ENCODE results near the gene NR3C2.

GRCh38 chr4:147618157-147618793 lies 1.1 kb downstream of the TMEM184C start:
- PRO-cap = no peak

DNA sequence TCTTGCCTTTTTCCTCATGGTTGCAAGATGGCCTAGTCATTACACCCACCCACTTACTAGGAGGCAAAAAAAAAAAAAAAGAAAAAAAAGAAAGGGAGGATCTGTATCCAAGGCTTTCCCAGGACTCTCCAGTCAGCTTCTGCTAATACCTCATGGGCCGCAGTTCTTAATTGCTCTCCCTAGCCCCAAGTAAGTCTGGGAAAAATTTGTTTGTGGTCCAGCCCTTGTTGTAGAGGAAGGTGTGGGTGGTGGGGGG lies 24.1 kb downstream of the ARHGAP10 start:
- PRO-cap = no peak

GRCh38 chr4:147756322-147757092 lies 24.6 kb downstream of the ARHGAP10 start:
- PRO-cap = no peak

- PRO-cap = no peak
Observed at GRCh38 chr4:147772438-147773186, 40.7 kb downstream of the ARHGAP10 start.

- PRO-cap = no peak
Observed at GRCh38 chr4:147776893-147777093, 44.9 kb downstream of the ARHGAP10 start.

- PRO-cap = no peak
Observed at GRCh38 chr4:147822655-147823107, 90.8 kb downstream of the ARHGAP10 start.

- PRO-cap = no peak
Observed at GRCh38 chr4:147825918-147826710, 94.2 kb downstream of the ARHGAP10 start.

DNA sequence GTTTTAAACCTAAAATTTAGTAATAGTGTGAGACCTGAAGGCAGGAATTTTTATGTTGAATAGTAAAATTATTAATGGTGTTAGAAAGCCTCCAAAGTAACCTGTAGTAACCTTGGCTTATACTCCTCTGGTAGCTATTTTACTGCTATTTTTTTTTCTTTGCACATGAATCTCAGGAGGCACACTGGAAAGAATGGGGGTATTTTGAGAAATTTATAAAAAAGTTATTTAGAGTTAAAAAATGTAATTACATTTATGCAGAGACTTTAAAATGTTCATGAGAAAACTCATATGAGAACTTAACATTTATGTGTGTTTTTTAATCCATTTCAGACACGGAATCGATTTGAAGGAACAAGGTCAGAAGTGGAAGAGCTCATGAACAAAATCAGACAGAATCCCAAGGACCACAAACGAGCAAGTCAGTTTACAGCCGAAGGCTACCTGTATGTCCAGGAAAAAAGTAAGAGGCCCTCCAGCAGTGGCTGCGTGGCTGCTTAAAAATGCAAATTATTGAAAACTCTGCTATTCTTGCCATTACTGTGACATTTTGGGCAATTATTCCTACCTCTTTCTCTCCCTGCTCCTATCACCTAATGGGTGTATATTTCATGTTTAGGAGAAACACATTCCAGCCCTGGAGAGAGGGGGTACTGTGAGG lies 142.9 kb downstream of the ARHGAP10 start:
- PRO-cap = no peak

DNA sequence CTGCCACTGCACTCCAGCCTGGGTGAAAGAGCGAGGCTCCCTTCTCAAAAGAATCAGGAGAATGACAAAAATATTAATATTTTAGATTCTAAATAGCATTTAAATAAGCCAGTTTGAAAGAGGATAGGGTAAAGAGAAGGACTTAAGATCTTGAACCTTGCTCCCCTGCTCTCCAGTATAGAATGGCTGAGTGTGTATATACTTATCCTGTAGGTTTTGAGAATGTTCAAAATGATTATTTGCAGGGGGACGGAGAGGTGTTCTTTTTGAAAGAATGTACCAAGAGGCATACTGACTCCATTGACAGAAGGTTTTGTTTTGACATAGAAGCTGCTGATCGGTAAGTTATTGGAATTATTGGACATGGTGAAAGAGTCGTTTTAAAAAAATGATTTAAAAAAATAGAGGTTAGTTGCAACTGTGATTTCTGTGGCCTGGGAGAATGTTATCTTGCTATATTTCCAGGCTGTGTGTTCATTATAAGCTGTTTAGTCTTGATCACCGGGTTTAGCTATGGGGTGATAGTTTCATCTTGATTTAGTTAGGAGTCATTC lies 149.8 kb downstream of the ARHGAP10 start:
- PRO-cap = no peak

- PRO-cap = no peak
Observed at GRCh38 chr4:148323160-148324178, 118.7 kb downstream of the NR3C2 start.

DNA sequence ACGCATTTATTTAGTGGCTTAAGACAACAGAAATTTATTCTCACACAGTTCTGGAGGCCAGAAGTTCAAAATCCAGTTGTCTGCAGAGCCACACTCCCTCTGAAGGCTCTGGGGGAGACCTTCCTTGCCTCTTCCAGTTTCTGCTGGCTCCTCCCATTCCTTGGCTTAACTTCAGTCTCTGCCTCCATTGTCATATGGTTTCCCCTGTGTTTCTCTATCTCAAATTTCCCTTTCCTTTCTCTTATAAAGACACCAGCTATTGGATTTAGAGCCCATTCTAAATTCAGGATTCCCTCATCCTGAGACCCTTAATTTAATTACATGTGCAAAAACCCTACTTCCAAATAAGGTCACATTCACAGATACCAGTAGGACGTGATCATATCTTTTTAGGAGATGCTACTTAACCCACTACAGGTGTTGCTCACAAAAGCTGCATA lies 44.3 kb downstream of the NR3C2 start:
- PRO-cap = no peak

DNA sequence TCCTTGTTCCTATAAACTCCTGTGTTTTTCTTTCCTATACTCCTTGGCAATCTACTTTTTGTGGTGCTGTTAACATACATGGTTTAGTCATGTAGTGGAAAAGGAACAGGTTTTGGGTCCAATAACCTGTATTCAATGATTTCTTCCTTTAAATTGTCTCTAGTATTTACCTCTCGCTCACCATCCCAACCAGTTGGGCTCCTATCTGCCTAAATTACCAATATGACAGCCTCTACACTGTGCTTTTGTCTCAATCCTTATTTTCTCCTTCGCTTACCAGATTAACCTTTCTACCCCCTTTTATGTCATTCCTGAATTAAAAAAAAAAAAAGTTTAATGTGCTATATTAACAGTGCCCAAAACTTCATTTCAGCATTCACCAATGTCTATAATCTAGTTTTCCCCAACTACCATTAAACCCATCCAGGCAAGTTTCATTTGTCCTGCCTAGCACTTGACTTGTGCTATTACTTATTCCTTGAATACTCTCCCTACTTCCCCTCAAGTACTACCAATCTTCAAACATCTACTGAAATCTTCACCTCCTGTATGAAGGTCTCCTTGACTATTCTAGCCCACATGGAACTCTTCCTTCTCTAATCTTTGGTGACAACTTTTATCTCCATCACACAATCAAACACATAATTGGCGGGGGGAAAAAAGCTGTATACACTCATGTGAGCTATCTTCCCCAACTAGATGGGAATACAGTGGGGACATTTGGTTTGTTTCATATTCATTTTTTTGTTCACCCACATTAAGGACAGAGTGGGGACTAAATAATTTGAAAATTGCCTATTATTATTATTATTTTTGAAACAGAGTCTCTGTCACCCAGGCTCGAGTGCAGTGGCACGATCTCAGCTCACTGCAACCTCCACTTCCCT lies 19.1 kb downstream of the NR3C2 start:
- PRO-cap = no peak

- PRO-cap = no peak
Observed at GRCh38 chr4:148439301-148439589, 3.0 kb downstream of the NR3C2 start.

DNA sequence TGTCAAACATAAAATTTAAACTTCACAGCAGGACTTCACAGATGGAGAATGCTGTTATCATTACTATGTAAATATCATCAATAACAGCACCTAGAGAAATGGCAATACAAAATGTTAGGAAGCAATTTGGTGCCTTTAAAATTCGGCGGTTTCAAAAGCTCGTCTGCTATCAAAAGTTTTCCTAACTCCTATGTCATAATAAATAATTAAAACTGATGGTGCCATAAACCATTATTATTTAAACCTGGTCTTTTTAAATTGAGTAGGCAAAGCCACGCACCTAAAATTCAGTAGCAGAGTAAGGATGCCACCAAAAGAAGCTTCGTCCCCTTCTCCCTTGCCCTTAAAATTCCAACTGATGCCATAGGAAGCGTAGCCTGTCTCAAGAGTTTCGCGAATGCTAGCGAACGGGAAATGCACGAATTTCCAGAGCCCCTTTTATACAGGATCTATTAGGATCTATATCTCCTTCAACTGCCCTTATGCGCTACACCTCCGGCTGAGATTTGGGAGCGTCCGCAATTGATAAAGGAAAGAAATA lies 858 bp downstream of the NR3C2 start:
- PRO-cap = no peak

DNA sequence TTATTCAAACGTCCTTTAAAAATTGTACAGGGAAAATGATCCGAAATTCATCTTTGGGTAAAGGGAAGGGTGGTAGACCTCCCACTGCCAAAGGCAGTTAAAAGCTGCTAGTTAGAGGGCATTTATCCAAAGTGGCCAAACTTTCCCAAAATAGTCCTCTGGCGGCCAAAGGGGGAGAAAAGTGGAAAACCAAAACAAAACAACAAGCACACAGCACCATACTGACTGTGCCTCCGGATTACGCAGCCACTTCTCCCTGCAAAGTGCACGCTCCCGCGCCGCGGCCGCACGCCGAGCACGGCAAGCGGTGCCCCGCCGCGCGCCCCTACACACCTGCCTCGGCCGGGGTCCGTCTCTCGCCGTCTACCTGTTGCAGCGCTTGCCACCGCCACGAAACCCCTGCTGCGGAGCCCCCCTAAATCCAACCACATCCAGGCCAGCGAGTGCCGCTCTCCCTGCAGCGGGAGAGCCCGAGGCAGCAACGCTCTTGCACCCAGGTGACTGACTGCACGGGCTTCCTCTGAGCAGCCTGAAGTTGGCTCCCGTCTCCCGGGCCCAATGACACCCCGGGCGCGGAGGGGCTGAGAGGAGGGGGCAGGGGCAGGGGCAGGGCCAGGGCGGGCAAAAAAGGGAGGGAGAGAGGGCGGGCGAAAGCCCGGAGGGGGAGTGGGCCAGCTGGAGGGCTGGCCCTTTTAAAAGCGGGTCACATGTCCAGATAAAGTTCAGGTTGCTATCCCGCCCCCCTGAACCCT lies at the start of gene NR3C2:
TSS of gene NR3C2 (minus strand) at position 588 of the 752 bp plus-strand sequence.
- PRO-cap = bidirectional peak, plus-strand start outside the sequence, minus-strand start at position 503 of the sequence

DNA sequence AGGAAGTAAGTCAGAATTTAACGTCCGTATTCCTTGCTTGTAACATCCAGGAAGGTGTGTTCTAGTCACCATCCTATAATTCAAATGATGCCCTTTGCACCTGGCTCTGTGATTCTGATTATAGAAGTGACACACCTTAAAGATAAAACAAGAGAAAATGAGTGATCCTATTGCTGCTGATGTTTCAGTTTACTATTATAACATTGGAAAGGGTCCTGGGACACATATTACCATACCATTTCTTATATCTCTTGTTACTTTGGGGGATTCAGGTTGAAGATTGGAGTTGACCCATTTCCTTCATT lies 238.8 kb upstream of the NR3C2 start:
- PRO-cap = no peak

DNA sequence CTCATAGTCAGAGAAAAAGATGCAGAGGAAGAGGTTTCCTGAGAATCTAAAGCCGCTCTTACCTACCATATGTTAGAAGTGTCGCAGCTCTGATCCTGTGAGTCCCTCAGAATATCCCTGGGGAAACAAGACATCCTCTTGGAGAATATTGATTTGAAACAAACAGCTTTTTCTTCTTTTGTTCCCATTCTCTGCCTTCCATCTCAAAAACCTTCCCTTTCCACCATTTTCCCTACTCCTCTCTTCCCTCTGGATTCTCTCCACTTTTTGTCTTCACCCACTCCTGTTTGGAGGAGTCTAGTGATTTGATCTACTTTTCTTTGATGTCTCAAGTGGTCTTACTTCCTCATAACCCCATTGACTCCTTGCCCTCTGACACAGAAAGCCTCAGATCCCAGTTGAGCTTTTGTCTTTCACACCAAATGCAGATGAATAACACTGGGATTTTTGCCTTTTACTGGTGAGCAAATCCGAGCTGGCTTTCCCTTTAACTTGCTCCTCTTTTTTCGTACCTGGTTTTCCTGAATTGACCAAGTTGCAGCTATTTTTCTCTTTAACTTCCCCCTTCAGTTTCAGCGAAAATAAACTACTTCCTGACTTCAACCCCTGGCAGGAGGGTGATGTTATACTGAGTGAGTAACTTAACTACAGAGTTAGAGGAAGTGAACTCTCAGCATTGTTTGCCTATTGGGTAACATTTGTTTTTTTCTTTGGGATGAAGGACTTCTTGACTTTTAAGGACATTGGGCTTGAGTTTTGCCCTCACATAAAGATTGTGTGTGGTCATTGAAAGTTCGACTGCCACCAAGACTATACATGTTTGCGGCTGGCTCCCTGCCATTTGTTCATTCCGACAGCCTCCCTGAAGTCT lies 392.7 kb upstream of the NR3C2 start:
- PRO-cap = no peak

GRCh38 chr4:150150599-150151089 lies 72.4 kb downstream of the DCLK2 start:
- PRO-cap = no peak

GRCh38 chr4:150582911-150583767 lies 1.2 kb downstream of the MAB21L2 start:
- PRO-cap = no peak

- PRO-cap = no peak
Observed at GRCh38 chr4:150852309-150852970, 162.6 kb downstream of the LRBA start.

All from left common carotid artery plus branches (tissue), 1 donor.